Vagina (tissue), 1 donor: ENCODE results near the genes DHX36, TIPARP and LEKR1.

DNA sequence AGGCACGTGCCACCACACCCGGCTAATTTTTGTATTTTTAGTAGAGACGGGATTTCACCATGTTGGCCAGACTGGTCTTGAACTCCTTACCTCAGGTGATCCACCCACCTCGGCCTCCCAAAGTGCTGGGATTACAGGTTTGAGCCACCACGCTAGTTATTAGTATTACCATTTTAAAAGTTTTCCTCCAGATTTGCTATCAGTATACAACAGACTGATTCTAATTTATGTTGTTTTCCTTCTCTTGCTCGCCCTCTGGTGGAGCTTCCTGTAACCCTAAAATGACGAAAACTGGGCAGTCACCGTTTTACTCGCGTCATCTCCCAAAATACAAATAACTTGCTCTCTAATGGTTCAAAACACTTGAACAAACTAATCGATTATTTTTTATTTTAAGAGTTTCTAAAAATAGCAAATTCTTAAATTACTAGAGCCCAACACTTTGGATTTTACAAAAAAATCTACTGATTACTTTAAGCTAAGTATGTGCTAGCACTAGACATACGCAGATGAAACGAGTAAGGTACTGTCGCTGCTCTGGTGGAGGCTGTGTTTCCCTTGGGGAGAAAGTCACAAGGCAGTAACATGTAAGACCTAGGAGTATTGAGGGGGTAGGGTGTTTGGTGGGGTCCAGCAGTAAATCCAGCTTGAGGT lies 203.3 kb downstream of the MBNL1 start:
- PRO-cap: no peak
- RAMPAGE, long total RNA: no peak

- PRO-cap: no peak
- RAMPAGE, long total RNA: no peak
Observed at GRCh38 chr3:153159039-153159330, 3.0 kb upstream of the RAP2B start.

- PRO-cap: bidirectional peak, plus-strand start at chr3:154324576, minus-strand start at chr3:154324461
- RAMPAGE, long total RNA: start-site peak on the minus strand at chr3:154324345-154324465, 489 reads
Observed at GRCh38 chr3:154323573-154324940, at the start of gene DHX36. Gene DHX36 (minus strand): TSS chr3:154324487.

DNA sequence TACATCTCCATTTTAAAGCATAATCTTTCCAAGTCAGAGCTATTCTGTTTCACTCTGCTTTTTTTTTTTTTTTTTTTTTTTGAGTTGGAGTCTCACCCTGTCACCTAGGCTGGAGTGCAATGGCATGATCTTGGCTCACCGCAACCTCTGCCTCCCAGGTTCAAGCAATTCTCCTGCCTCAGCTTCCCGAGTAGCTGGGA lies 37.7 kb downstream of the STRIT1 start:
- PRO-cap: no peak
- RAMPAGE, long total RNA: no peak

DNA sequence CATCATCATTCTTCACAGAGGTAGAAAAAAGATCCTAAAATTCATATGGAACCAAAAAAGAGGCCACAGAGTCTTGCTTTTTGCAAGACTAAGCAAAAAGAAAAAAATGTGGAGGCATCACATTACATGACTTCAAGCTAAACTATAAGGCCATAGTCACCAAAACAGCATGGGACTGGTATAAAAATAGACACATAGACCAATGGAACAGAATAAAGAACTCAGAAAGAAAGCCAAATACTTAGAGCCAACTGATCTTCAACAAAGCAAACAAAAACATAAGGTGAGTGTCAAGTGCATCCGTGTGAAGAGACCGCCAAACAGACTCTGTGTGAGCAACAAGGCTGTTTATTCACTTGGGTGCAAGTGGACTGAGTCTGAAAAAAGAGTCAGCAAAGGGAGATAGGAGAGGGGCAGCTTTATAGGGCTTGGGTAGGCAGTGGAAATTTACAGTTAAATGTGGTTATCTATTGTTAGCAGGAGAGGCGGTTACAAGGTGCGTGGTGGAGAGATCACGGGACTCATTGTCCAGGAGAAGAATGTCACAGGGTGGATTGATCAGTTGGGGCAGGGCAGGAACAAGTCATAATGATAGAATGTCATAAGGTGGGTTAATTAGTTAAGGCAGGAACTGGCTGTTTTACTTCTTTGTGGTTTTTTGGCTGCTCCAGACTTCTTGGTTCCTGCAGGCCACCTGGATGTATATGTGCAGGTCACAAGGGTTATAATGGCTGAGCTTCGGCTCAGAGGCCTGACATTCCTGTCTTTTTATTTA lies 10.8 kb downstream of the STRIT1 start:
- PRO-cap: no peak
- RAMPAGE, long total RNA: no peak

- PRO-cap: no peak
- RAMPAGE, long total RNA: no peak
Observed at GRCh38 chr3:155334687-155335192, 41.3 kb upstream of the STRIT1 start.

- PRO-cap: no peak
- RAMPAGE, long total RNA: no peak
Observed at GRCh38 chr3:155661034-155661233, 83.9 kb downstream of the PLCH1 start.

GRCh38 chr3:155890443-155891015 lies 20.1 kb downstream of the GMPS start:
- PRO-cap: no peak
- RAMPAGE, long total RNA: no peak

- PRO-cap: no peak
- RAMPAGE, long total RNA: no peak
Observed at GRCh38 chr3:156042035-156042431, 78.3 kb upstream of the KCNAB1 start.

DNA sequence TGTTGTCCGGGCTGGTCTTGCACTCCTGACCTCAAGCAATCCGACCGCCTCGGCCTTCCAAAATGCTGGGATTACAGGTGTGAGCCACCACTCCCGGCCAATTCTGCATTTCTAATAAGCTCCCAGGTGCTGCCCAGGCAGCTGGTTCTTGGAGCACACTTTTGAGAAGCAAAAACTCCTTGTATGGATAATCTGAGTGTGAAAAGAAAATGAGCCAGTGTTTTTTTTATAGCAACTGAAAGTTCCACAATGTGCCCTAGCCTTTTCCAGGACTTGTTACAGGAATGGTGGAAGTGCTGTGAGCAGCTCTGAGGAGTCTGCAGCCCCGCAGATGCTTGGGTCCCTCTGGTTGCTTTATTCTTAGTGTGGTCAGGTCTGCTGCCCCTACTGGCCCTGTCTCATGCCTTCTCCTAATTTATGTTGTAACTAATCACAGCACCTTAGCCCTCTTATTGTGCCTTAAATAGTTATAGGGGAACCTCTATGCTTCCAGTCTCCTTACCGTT lies 13.5 kb upstream of the KCNAB1 start:
- PRO-cap: unidirectional peak, plus-strand start at position 276 of the sequence
- RAMPAGE, long total RNA: no peak

GRCh38 chr3:156109907-156110397 lies 10.4 kb upstream of the KCNAB1 start:
- PRO-cap: no peak
- RAMPAGE, long total RNA: no peak

DNA sequence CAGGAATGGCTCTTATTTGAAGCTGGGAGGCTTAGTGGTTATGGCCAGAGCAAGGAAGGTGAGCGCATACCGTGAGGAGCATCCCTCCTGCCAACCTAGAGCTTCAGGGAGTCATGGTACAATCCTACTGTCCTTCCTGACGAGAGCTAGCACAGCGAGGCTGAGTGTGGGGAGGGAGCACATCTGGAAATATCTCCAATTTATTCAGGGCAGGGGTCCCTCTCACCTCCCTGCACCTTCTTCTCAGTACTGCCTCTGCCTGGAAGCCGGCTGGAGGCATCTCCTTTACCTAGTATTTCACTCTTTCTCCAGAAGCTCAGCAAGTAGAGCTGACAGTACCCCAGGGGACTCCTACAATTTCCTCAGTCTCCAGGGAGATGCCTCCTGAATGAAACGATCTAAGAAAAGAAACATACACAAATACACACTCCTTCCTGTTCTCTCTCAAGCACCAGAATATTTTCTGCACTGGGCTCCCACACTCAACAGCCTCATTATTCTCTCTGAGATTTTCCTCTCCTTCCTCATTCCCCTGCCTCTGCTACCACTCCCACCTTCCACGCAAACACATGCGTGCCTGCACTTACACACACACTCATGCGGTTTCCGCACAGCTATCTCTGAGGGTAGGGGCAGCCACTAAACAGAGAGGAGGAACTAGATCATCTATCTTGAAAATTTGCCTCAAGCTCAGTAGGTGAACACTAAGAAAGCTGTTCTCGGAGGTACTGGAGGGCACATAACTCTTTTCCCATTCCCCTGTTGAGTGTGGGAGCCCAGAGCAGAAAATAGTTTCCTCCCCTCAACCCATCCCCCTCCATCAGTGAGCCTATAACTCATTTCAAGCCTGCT lies 30.8 kb upstream of the TIPARP start:
- PRO-cap: no peak
- RAMPAGE, long total RNA: no peak

GRCh38 chr3:156673846-156674734 lies at the start of gene TIPARP:
Gene TIPARP (plus strand): TSS chr3:156674590.
- PRO-cap: bidirectional peak, plus-strand start at chr3:156674151, minus-strand start at chr3:156674104; bidirectional peak, plus-strand start at chr3:156674590, minus-strand start at chr3:156674444
- RAMPAGE, long total RNA: start-site peak on the plus strand at chr3:156674586-156674624, 789 reads

DNA sequence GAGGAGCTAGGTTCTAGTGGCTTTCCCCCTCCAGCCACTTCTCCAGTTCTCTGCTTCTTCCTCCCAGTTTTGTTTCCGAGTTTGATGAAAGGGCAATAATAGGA lies 1.3 kb downstream of the TIPARP start:
- PRO-cap: unidirectional peak, minus-strand start at position 71 of the sequence
- RAMPAGE, long total RNA: no peak

- PRO-cap: unidirectional peak, minus-strand start at chr3:156676106
- RAMPAGE, long total RNA: no peak
Observed at GRCh38 chr3:156675970-156676346, 1.6 kb downstream of the TIPARP start.

DNA sequence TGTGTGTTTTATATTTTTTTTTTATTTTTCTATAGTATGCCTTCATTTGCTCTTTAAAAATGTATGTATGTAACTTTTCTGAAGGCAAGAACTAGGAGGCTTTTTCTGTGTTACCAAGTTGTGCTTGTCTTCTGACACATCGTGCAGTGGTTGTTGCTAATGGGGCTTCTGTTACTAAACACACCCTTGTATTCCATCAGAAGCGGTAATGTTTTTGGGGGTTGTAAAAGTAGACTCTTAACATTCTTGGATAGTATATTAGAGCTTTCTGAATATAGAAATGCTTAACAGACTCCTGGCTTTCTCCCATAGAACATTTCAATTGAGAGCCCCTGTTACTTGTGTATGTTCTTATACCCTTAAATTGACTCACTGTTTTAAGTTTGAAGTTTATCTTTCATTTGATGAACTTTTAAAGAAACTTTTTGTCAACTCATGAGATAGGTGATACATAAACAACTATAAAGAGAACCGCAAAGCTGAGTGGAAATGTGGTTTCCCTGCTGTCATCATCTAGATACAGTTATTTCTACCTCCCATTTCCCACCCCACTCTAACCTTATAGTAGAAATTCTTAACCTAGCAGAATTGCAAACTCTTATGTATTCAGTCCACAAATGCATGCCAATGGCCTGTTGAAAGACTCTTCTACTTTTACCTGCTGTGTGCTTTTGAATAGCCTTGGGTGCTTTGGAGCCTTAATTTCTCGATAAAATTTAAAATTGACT lies 2.6 kb downstream of the TIPARP start:
- PRO-cap: no peak
- RAMPAGE, long total RNA: no peak

DNA sequence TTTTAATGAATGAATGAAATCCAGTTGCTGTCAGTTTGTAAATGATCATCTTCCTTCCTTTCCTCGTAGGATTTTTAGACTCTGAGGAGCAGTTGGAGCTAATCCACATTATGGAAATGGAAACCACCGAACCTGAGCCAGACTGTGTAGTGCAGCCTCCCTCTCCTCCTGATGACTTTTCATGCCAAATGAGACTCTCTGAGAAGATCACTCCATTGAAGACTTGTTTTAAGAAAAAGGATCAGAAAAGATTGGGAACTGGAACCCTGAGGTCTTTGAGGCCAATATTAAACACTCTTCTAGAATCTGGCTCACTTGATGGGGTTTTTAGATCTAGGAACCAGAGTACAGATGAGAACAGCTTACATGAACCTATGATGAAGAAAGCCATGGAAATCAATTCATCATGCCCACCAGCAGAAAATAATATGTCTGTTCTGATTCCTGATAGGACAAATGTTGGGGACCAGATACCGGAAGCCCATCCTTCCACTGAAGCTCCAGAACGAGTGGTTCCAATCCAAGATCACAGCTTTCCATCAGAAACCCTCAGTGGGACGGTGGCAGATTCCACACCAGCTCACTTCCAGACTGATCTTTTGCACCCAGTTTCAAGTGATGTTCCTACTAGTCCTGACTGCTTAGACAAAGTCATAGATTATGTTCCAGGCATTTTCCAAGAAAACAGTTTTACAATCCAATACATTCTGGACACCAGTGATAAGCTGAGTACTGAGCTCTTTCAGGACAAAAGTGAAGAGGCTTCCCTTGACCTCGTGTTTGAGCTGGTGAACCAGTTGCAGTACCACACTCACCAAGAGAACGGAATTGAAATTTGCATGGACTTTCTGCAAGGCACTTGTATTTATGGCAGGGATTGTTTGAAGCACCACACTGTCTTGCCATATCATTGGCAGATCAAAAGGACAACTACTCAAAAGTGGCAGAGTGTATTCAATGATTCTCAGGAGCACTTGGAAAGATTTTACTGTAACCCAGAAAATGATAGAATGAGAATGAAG lies 3.5 kb downstream of the TIPARP start:
- PRO-cap: no peak
- RAMPAGE, long total RNA: no peak

- PRO-cap: bidirectional peak, plus-strand start at chr3:156826364, minus-strand start at chr3:156826219
- RAMPAGE, long total RNA: start-site peak on the plus strand at chr3:156826295-156826355, 8 reads
Observed at GRCh38 chr3:156825855-156826387, at the start of gene LEKR1. Gene LEKR1 (plus strand): TSS chr3:156826353.

GRCh38 chr3:156843362-156843885 lies 17.3 kb downstream of the LEKR1 start:
- PRO-cap: no peak
- RAMPAGE, long total RNA: no peak

- PRO-cap: unidirectional peak, plus-strand start at chr3:157104752
- RAMPAGE, long total RNA: no peak
Observed at GRCh38 chr3:157104517-157104849, 55.5 kb downstream of the CCNL1 start.